Upper lobe of left lung (tissue), 5 donors: ENCODE measurements around the genes TEKTIP1 and HMG20B.

GRCh38 chr19:3029489-3029809 is 369 bp upstream of the TLE2 start:
- PRO-cap, 2 experiments, result no peak in any of the 2 experiments
- RAMPAGE, long total RNA, 4 experiments, result no peak in any of the 4 experiments

DNA sequence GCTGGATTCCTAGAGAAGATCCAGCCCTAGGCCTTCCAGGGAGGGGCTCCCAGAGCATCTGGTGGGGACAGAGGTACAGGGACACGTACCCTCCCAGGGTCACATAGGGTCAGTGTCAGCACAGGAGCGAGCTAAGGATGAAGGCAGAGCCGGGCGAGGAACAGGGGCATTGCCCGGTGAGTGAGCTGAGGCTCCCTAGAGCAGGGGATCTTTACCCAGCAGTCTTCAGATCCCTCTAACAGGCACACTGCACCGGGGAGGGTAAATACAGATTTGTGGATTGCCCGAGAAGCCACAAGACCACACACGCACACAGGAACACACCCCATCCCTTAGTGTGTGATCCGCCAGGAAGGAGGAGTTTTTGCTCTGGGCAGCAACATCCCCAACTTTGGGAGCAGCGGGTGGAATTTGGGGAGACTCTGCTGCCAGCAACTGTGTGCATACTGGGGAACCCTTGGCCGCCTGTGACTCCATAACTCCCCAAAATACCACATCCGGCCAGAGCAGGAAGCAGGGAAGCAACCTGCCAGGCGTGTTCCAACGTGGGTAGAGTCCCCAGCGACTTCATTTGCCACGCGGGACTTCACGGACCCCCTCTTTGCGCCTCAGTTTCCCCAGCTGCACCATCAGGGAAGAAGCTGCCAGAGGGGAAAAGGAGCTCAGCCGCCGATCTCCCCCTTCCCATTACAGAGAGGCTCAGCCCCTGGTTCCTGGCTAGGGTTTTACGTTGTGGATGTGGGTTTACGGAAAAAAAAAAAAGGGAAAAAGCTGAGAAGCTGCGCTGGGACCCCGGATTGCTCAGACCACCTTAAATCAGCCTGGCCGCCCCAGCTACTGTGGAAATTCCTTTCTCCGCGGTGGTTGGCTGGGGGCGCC is 5.9 kb upstream of the TLE2 start:
- PRO-cap, 2 experiments, result peak in 2 of 2 experiments; most common minus-strand start position 839 of the sequence (in 2)
- RAMPAGE, long total RNA, 4 experiments, result no peak in any of the 4 experiments

DNA sequence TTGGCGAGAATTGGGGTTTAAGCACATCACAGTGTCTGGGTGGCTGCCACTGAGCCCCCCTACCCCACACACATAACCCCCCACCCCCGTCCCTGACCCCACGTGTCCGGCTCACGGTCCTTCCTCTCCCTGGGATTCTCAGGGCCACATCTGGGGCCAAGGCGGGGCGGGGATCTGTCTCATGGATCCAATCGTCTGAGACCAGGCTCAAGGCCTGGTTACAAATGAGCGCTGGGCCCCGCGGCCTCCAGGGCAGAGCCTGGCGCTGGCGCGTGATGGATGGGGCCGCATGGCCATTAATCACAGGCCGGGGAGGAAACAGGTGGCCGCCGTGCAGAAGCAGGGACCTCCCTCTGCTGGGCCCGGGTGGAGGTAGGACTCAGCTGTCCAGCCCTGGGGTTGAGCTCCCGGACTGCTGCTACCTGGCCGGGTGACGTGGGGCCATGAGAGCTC is 5.7 kb upstream of the TLE5 start:
- PRO-cap, 2 experiments, result no peak in any of the 2 experiments
- RAMPAGE, long total RNA, 4 experiments, result no peak in any of the 4 experiments

- PRO-cap, 2 experiments, result no peak in any of the 2 experiments
- RAMPAGE, long total RNA, 4 experiments, result no peak in any of the 4 experiments
Measured at GRCh38 chr19:3097320-3098033, 3.3 kb downstream of the GNA11 start.

- PRO-cap, 2 experiments, result no peak in any of the 2 experiments
- RAMPAGE, long total RNA, 4 experiments, result no peak in any of the 4 experiments
Measured at GRCh38 chr19:3123052-3123771, 12.6 kb upstream of the GNA15 start.

GRCh38 chr19:3153648-3154111 is 17.8 kb downstream of the GNA15 start:
- PRO-cap, 2 experiments, result no peak in any of the 2 experiments
- RAMPAGE, long total RNA, 4 experiments, result no peak in any of the 4 experiments

DNA sequence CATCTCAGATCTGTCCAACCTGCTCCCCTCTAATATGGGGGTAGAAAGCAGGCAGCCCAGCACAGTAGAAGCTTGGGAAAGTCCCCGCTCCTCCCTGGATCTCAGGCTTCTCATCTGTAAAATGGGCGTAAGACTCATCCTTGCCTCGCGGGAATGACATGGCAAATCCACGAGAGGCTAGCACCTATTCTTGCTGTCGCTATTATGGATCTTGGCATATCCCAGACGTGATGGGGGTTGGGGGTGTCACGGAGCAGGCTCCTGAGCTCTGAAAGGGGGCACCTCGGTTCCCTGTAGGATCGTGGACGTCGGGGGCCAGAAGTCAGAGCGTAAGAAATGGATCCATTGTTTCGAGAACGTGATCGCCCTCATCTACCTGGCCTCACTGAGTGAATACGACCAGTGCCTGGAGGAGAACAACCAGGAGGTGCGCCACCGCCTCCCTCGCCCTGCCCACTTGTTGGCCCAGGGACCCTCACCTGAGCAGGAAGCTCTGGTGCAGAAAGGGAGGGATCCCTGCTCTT is 19.8 kb downstream of the GNA15 start:
- PRO-cap, 2 experiments, result no peak in any of the 2 experiments
- RAMPAGE, long total RNA, 4 experiments, result no peak in any of the 4 experiments

DNA sequence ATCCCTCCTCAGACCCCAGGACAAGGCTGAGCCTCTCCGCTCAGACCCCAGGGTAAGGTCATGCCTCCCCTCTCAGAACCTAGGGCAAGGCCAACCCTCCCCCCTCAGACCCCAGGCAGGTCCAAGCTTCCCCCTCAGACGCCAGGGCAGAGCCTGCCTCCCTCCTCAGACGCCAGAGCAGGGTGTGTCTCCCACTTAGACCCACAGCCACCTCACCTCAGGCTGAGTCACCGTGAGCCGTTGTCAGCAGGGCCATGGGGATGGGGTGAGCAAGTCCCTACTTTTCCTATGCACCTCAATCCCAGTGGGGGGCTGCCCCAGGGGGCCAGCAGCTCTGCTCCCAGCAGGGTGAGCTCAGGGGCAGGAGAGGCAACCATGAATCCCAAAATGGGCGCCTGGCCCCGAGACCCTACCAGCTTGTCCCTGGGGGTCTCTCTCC is 1.4 kb upstream of the S1PR4 start:
- PRO-cap, 2 experiments, result no peak in any of the 2 experiments
- RAMPAGE, long total RNA, 4 experiments, result no peak in any of the 4 experiments

- PRO-cap, 2 experiments, result no peak in any of the 2 experiments
- RAMPAGE, long total RNA, 4 experiments, result no peak in any of the 4 experiments
Measured at GRCh38 chr19:3203631-3204459, 18.1 kb downstream of the NCLN start.

DNA sequence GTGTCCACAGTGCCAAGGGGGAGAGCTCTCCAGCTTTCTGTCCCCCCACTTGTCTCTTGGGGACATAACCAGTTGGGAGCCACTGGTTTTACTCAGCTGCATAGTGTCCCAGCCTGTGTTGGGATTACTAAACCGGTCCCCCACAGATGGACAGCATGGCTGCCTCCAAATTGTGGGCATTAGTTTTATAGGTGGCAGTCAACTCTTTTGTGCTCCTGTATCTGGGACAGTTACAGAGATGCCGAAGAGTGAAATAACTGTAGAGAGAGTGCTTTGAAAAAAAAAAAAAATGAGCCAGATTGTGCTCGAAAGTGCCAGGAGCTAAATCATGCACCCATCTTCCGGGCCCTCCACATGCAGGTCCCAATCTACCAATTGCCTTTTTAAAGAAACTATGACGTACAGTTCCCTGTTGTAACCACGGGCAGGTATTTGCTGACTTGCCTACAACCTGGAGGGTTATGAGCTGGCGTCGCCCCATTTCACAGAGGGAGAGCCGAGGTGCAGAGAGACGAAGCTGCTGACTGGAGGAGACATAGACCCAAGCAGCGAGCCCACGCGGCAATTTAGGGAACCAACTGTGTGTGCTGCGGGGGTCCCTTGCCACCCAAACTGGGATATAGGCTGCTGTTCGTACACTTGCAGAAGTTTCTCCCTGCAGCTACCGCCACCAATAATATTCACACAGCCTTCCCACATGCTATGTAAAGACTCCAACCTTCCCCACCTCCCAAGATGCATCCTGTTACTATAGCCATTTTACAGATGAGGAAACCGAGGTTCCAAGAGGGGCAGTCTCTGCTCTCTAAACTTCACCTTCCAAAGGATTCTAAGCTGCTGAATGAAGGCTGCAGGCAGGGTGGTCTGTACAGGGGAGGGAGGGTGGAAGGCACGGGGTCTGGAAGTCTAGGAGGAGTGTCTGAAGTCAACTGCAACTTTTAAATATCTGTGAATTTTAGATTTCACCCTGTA is 2.2 kb upstream of the NFIC start:
- PRO-cap, 2 experiments, result no peak in any of the 2 experiments
- RAMPAGE, long total RNA, 4 experiments, result start-site peak on the plus strand in 1 of 4 experiments, centred at position 95 of the sequence, 8 reads per replicate

DNA sequence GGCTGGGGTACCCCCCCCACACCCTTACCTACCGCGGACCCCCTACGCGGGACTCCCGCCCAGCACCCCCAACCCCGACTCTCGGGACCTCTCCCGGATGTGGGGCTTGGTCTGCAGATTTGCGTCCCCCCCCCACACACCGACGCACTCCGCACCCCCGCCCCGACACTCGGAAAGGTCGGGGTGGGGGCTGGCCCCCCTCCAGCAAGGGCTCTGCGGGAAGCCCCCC is 366 bp downstream of the NFIC start:
- PRO-cap, 2 experiments, result peak in 1 of 2 experiments; most common plus-strand start position 165 of the sequence (in 1); most common minus-strand start position 83 of the sequence (in 1)
- RAMPAGE, long total RNA, 4 experiments, result no peak in any of the 4 experiments

DNA sequence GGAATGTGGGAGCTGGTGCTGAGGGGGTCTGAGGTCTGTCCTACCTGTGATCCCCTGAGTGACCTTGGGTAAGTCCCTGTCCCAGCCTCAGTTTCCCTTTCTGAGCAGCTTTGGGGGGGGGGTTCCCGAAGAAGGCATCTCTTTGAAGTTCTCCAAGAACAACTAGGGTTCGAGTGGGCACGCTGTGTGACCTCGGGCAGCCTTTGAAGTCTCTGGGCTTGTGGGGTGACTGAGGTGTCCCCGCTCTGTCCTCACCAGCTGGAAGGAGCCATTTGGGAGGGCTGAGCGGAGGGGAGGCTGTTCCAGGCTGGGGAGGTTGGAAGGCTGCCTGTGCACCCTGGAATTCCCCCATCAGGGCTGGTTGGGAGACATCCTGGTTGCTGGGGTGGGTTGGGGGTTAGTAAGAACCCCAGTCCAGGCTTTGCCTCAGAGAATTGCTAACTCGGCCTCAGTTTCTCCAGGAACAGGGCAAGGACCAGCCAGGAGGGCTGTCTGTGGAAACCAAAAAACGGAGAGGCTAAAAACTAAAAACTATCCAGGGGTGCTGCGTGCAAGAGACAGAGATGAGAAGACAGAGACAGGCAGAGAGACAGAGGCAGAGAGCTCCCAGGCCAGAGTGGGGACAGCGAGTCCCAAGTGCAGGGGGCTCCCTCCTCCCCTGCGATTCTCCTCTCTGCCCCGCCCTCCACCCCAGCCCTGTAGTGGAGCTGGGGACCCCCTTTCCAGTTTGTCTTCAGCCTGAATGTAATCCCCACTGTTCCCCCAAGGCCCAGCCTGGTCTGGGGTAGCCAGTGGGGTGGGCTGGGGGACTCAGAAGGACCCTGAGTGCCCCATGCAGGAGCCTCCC is 1.8 kb downstream of the NFIC start:
- PRO-cap, 2 experiments, result no peak in any of the 2 experiments
- RAMPAGE, long total RNA, 4 experiments, result no peak in any of the 4 experiments

GRCh38 chr19:3381600-3382629 is 15.5 kb downstream of the NFIC start:
- PRO-cap, 2 experiments, result no peak in any of the 2 experiments
- RAMPAGE, long total RNA, 4 experiments, result no peak in any of the 4 experiments

GRCh38 chr19:3383291-3383831 is 17.0 kb downstream of the NFIC start:
- PRO-cap, 2 experiments, result peak in 1 of 2 experiments; most common minus-strand start chr19:3383513 (in 1)
- RAMPAGE, long total RNA, 4 experiments, result no peak in any of the 4 experiments

- PRO-cap, 2 experiments, result no peak in any of the 2 experiments
- RAMPAGE, long total RNA, 4 experiments, result no peak in any of the 4 experiments
Measured at GRCh38 chr19:3397299-3398195, 31.2 kb downstream of the NFIC start.

DNA sequence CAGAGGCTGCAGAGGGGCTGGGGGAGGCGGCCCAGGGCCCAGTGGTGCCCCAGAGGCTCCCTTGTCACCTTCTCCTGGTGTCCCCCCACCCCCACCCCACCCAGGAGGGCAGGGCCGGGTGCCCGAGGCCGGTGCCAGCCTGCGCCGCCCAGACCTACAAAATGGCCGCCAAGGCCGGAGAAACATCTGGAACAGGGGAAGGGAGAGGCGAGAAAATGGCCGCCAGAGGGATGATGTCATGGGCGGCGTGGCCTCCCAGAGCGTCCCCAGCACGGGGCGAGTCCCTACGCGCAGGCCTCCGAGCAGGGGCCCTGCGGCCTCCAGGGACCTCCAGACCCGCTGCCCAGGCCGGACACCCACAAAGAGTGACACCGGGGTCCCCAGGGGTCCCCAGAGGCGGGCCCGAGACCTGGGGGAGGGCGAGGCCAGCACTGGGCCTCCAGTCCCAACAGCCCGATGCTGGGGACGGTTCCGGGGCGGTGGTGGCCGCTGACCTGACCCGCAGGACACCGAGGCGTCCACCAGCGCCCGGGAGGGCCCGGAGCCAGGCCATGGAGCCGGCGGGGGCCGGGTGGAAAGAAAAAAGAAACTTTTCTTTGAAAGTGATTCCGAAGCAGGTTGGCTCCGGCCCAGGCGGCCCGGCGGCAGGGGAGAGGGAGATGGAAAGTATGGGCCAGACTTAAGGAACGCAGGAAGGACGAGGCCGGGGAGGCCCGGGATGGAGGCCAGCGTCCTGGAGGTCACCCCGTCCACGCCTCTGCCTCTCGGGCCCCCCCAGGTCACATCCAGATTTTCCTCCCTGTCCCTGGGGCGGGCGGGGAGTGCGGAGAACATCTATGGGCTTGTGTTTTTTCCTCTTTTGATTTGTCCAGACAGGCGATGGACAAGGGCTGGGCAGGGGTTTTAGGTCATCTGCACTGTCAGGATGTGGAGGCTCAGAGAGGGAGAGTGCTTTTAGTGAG is 38.4 kb downstream of the NFIC start:
- PRO-cap, 2 experiments, result no peak in any of the 2 experiments
- RAMPAGE, long total RNA, 4 experiments, result no peak in any of the 4 experiments

GRCh38 chr19:3457396-3457742 is 23.0 kb downstream of the SMIM24 start:
- PRO-cap, 2 experiments, result no peak in any of the 2 experiments
- RAMPAGE, long total RNA, 4 experiments, result no peak in any of the 4 experiments

- PRO-cap, 2 experiments, result peak in 1 of 2 experiments; most common plus-strand start chr19:3459477 (in 1); most common minus-strand start chr19:3459390 (in 1)
- RAMPAGE, long total RNA, 4 experiments, result no peak in any of the 4 experiments
Measured at GRCh38 chr19:3459279-3460081, 20.8 kb downstream of the SMIM24 start.

DNA sequence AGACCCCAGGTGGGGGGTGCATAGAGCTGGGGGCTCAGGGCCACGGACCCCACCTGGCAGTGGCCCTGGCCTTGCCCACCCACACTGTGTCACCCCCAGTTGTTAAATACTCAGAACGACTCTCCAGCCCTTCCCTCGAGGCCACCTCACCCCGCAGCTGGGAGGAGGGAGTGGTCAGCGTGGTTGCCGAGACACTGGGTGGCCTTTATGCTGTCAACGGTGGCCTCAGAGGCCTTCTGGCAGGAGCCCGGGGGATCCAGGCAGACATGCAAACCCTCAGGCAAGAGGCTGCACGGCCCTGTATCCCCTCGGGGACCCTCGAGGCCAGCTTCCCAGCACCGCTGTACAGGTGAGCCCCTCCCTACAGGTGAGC is at the start of gene TEKTIP1:
TSS of gene TEKTIP1 (plus strand) at position 263 of the 373 bp plus-strand sequence.
- PRO-cap, 2 experiments, result no peak in any of the 2 experiments
- RAMPAGE, long total RNA, 4 experiments, result no peak in any of the 4 experiments

GRCh38 chr19:3572353-3573450 is at the start of gene HMG20B:
HMG20B (plus strand) TSS chr19:3572944.
- PRO-cap, 2 experiments, result peak in 2 of 2 experiments; most common plus-strand start chr19:3572915 (in 1); most common minus-strand start chr19:3572554 (in 1)
- RAMPAGE, long total RNA, 4 experiments, result start-site peak on the plus strand in 1 of 4 experiments, at chr19:3572977-3572998 at its widest, 17 reads per replicate